Camera-type eye (tissue), 1 donor: ENCODE measurements around a stretch of chr17.

DNA sequence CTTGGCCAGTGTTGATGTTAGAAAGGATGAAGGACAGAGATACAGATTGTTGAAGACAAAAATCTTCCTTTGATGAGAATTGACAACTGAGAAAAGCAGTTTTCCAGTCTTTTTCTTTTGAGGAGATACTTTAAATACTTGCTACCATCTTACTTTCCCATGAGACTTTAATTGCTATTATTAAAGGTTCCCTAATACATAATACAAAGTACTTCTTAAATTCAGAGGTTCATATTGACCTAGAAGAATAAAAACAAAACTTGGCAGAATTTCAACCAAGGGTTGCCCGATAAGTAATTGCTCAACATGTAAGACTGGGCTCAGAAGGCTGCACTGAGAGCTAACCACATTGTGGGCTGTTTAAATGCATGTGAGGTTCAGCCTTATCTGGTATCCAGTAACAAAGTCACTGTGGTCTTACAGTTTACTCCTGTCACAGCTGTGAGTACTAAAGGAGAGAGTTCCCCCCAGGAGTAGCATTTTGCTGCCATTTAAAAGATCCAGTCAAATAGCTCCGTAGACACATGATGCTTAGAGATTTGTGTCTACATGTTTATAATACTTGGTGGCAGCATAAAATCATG is 1.7 kb upstream of the DHRS11 start:
- RAMPAGE, long total RNA = no peak

DNA sequence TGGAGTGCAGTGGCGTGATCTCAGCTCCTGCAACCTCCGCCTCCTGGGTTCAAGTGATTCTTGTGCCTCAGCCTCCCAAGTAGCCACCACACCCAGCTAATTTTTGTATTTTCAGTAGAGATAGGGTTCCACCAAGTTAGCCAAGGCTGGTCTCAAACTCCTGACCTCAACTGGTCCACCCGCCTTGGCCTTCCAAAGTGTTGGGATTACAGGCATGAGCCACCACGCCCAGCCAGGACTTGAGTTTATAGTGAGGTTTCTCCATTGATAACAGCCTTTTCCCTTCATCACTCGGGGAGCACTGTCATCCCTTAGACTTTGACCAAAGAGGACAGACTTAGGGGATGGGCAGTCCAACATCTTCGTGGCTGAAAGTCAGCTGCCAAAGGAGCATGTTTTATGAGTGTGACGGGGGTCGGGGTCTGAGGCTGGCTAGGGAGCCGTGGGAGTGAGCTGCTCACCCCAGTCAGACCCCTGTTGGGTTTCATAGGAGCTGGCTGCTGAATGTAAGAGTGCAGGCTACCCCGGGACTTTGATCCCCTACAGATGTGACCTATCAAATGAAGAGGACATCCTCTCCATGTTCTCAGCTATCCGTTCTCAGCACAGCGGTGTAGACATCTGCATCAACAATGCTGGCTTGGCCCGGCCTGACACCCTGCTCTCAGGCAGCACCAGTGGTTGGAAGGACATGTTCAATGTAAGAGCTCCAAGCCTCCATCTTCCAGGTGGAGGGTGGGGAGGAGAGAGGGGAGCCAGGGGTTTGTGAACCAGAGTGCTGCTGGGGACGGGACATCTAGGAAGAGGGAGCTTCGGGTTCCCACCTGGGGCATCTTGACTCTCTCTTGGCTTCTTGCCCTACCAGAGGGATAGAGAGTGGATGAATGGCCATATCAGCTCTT is 3.1 kb downstream of the DHRS11 start:
- RAMPAGE, long total RNA = no peak

DNA sequence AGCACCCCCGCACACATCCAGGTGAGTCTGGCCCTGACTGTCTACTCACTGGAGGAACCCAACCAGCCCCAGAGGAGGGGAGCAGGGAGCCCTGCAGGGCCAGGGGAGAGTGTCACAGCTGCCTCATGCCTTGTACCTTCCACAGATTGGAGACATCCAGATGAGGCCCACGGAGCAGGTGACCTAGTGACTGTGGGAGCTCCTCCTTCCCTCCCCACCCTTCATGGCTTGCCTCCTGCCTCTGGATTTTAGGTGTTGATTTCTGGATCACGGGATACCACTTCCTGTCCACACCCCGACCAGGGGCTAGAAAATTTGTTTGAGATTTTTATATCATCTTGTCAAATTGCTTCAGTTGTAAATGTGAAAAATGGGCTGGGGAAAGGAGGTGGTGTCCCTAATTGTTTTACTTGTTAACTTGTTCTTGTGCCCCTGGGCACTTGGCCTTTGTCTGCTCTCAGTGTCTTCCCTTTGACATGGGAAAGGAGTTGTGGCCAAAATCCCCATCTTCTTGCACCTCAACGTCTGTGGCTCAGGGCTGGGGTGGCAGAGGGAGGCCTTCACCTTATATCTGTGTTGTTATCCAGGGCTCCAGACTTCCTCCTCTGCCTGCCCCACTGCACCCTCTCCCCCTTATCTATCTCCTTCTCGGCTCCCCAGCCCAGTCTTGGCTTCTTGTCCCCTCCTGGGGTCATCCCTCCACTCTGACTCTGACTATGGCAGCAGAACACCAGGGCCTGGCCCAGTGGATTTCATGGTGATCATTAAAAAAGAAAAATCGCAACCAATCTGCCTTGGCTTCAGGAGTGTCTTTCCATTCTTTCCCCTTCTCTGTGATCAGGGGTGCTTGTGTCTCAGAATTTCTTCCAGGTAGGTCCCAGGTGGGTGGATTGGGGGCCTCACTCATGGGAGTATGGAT is 1.1 kb upstream of the MRM1 start:
- RAMPAGE, long total RNA = no peak

DNA sequence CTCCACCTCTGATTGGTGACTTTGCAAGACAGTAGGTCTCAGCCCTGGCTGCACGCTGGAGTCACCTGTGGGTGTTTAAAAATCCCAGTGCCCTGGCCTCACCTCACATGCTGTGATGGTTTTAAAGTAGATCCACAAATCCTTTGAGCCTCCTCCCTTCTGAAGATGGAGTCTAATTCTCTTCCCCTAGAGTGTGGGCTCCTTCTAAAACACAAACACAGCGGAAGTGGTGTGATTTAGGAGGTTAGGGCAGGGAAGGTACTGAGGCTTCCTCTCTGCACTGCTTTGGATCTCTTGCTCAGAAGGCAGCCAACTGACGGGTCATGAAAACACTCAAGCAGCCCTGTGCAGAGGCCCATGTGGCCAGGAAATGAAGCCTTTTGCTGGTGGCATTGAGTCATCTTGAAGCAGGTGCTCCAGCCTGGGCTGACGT is 72.7 kb downstream of the MRM1 start:
- RAMPAGE, long total RNA = no peak

GRCh38 chr17:36721403-36721986 is 120.1 kb downstream of the MRM1 start:
- RAMPAGE, long total RNA = no peak

DNA sequence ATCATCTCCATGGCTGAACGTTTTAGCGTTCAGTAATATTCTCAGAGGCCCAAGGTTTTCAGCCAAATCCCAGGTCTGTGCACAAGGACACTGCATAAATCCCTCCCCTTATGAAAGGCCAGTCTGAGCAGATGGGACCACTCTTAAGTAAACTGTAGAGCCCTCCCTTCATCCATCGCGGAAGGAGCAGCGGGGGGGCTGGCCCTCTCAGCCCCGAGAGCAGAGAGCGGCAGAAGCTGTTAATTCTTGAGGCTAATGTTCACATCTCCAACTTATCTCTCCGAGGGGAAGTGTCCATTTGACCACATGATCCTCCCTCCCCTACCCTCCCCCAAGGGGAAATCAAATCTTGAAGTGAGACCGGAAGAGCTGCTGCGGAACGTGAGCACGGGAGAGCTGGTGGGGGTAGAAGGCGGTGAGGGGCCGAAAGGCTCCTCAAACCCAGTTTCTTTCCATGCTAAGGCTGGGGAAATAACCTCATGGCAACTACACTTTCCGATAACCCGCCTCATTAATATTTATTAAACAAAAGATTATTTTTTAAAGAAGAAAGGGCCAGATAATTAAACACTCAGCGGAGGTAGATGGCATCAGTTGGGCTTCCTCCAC is 9.2 kb upstream of the LHX1 start:
- RAMPAGE, long total RNA = no peak

DNA sequence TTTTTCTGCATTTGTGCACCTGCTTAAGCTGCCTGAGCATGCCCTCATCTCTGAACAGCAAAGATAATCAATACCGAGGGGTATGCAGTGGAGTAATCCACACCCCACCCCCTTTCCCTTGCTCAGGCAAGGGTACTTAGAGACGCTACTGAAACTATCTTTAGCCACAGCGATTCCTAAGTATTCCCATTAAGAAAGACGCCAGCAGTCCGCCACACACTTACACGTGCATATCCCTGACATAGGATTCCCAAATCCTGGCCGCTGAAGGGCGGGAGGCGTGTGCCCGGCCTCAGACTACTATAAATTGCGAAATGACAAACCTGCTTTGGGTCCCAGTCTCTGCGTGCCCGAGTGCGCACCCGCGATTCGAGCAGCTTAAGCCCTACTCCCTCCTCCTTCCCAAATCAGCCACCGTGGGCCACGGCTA is 479 bp upstream of the AATF start:
- RAMPAGE, long total RNA = no peak

DNA sequence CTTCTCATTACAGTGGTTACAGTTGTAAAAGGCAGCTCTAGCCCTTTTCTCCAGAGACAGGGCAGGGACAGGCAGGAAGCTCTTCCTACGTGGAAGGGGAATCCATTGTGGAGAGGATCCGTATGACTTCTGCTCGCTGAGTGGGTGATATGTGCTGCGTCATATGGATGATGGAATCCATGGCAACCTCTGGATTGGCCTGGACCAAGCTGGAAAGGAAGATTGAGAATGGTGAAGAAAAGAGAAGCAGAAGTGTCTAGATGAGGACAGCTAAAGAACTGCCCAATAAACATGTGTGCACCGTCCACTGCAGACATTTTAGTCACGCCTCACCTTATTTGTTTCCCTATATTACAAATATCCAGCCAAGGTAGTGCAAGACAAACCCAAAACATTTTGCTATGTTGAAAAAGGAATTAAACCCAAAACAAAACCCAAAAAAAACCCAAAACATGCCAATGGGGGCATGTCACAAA is 138.5 kb downstream of the AATF start:
- RAMPAGE, long total RNA = no peak

- RAMPAGE, long total RNA = no peak
Observed at GRCh38 chr17:37089915-37090543, 141.3 kb downstream of the AATF start.

- RAMPAGE, long total RNA = no peak
Observed at GRCh38 chr17:37107507-37107945, 158.8 kb downstream of the AATF start.

- RAMPAGE, long total RNA = no peak
Observed at GRCh38 chr17:37273262-37274164, 102.3 kb upstream of the C17orf78 start.

GRCh38 chr17:37456169-37456608 is 33.5 kb upstream of the DUSP14 start:
- RAMPAGE, long total RNA = no peak

DNA sequence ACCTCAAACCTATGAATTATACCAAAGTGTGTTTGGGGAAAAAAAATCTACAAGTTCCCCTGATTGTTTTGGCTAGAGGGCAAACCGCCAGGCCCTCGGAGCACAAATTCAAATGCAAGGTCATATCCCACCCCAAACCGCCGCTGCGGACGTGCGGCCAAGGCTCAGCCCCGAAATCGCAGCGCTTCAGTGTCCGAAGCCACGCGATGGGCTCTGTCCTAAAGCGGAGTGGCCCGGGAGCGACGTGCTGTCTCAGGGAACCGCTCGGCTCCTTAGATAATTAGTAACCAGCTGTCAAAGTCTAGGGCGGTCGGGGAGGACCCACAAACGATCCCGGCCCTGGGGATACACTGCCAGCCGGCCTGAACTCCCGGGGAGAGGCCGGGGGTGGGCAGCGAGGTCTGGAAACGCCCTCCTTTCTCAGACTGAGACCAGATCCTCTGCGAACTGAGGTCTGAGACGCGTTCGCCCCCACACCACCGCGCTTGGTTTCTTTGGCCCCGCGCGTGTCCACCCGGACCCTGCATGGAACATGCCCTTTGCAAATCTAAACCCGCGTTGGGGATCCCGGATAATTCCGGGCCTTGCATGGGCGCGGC is 1.4 kb downstream of the HNF1B start:
- RAMPAGE, long total RNA = no peak

GRCh38 chr17:37743993-37744997 is 564 bp downstream of the HNF1B start:
- RAMPAGE, long total RNA = no peak

- RAMPAGE, long total RNA = start-site peak on the minus strand at chr17:38451904-38451930, 6 reads
Observed at GRCh38 chr17:38451586-38452648, 23.7 kb downstream of the ARHGAP23 start.

- RAMPAGE, long total RNA = no peak
Observed at GRCh38 chr17:38482407-38482895, 54.2 kb downstream of the ARHGAP23 start.

GRCh38 chr17:38507302-38508339 is 79.4 kb downstream of the ARHGAP23 start:
- RAMPAGE, long total RNA = no peak

DNA sequence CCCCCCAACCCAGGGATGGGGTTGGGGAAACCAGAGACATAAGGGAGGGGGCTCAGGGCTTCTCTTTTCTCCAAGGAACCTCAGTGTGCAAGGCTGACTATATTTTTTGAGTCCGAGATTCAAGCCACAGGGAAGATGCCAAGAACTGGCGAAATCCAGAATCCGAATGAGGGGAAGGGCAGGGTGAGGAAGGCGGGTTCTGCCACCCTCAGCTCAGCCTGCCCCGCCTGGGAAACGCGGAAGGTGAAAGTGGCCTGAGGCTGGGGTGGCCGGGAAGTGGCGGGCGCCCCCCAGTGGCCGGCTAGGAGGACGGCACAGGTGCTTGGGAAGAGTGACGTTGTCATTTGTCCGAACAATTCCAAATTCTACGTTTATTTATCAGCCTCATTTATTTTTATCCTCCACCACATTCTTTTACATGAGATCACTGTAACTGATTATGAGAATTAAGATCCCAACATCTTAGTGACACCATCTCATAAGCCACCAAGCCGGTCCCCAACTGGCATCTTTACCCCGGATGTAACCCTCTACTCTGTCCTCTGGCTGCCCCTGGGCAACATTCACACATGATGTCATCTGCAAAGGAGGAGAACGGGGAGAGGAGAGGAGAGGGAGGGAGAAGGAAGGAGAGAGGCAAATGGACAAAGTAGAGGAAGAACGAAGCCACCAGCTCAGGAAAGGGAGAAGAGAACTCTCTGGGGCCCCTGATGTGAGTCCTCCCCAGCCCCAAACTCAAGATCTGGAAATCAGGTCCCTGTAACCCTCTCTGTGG is 21.3 kb downstream of the SRCIN1 start:
- RAMPAGE, long total RNA = no peak

- RAMPAGE, long total RNA = no peak
Observed at GRCh38 chr17:38708554-38709728, 3.9 kb downstream of the MLLT6 start.

DNA sequence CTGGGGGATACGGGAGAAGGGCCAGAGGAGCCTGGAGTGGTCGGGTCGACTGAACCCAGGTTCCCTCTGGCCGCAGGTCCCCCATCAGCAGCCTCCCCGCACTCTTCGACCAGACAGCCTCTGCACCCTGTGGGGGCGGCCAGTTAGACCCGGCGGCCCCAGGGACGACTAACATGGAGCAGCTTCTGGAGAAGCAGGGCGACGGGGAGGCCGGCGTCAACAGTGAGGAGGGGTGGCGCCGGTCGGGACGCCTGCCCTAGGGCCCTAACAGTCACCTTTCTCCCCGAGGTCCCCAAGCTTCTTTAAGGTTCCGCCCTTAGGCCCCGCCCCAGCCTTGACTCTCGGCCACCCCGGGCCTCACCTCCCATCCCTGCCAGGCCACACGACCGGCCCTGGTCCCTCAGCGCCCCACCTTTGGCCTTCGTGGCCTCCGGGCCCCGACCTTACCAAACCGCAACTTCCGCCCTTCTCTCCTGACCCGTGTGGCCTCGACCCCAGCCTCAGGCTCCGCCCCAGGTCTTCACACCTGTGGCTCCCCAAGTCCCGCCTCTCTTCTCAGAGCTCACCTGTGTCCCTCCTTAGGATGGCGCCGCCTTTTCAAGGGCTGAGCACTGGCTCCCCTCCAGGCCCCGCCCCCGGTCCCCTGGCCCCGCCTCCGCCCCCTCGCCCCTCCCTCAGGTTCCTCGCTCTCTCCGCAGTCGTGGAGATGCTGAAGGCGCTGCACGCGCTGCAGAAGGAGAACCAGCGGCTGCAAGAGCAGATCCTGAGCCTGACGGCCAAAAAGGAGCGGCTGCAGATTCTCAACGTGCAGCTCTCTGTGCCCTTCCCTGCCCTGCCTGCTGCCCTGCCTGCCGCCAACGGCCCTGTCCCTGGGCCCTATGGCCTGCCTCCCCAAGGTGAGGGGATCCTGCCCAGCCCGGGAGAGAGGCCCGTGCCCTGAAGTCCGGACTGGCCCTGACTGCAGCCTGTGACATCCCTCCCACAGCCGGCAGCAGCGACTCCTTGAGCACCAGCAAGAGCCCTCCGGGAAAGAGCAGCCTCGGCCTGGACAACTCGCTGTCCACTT is 10.1 kb upstream of the CISD3 start:
- RAMPAGE, long total RNA = no peak